ENCODE measurements around the gene USP26.

- PRO-cap = no peak
Observed at GRCh38 chrX:130494844-130495211, 93.0 kb downstream of the RBMX2 start.

- PRO-cap = no peak
Observed at GRCh38 chrX:130532883-130533184, 131.0 kb downstream of the RBMX2 start.

DNA sequence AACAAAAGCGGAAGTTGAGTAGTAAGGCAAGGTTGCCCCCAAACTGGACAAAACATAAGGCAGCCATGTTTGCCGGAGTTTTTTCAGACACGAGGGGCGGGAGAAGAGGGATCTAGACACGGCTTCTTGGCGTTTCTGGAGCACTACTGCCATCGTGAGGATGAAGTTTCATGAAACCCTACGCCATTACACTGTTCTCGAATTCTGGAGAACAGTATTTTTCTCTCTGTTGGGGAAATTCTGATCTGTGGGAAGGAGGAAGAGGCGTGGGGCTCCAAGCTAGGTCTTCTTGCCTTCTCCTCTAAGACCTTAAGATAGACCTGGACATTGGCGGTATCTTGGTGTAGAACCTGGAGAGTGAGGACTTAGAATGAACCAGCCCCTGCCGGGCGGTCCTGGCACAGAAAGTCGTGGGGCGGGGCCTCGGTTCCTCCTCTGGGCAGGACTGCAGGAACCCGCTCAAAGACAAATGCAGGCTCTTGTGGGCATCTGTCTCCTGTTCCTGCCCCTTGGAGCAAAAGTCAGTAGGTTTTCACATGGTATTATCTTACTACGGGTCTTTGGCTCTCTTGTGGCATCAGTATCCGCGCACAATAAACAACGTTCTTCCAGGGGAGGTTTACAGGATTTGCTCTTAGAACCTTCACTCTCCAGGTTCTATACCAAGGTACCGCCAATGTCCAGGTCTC lies 160.5 kb downstream of the OR13H1 start:
- PRO-cap = no peak

DNA sequence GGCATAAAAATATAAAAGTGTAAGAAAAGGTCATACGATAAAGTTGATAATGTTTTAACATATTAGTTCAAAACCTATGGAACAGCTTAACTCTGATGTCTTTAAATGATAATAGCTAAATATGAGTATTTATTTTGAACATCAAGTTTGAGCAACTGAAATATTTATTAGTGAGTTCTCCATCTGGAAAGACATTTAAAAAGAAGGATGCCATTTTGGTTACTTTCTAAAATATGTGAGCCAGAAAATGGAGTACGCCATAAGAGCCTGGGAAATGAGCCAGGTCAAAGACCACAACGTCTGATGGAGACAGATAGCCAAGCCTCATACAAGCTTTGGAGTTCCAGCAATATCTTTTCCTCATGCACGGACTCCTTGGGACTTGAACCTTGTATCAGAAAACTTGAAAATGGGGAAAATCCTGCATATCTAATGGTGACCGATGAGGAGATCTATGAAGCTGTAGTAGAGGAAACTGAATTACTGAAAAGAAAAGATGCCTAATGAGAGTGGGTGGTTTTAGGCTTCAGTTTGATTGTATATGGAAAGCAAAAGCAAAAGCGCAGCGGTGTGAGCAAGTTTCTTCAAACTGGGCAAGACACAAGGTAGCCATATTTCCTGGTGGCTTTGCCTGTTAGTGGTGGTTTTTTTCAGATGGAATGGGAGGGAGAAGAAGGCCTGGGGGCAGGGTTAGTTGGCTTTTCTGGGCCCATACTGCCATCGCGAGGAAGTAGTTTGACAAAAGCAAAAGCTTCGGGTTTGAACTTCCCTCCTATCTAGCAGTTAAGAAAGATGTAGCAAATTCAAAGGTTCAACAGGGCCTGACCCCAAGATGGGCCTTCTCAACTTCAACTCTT lies 210.2 kb upstream of the STK26 start:
- PRO-cap = no peak

DNA sequence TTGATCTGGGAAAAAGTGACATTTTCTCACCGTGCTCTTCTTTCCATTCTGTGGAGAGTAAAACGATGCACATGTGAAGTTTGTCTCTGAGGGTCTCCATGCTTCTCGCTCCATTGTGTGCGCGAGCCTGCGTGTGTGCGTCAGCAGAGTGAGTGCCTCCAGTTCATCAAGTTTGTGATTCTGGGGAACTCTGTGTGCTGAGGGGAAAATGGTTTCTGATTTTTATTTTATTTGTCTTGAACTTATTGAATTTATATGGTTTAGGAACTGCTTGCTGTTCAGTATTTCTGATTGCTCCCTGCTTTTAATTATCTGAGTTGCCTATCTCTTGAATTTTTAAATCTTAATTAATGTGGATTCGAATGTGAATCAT lies 2.0 kb downstream of the STK26 start:
- PRO-cap = bidirectional peak, plus-strand start at position 165 of the sequence, minus-strand start at position 137 of the sequence

- PRO-cap = no peak
Observed at GRCh38 chrX:132413511-132414016, 75.3 kb downstream of the MBNL3 start.

- PRO-cap = no peak
Observed at GRCh38 chrX:132416916-132417332, 71.9 kb downstream of the MBNL3 start.

GRCh38 chrX:132751023-132751890 lies 207.2 kb downstream of the HS6ST2 start:
- PRO-cap = no peak

DNA sequence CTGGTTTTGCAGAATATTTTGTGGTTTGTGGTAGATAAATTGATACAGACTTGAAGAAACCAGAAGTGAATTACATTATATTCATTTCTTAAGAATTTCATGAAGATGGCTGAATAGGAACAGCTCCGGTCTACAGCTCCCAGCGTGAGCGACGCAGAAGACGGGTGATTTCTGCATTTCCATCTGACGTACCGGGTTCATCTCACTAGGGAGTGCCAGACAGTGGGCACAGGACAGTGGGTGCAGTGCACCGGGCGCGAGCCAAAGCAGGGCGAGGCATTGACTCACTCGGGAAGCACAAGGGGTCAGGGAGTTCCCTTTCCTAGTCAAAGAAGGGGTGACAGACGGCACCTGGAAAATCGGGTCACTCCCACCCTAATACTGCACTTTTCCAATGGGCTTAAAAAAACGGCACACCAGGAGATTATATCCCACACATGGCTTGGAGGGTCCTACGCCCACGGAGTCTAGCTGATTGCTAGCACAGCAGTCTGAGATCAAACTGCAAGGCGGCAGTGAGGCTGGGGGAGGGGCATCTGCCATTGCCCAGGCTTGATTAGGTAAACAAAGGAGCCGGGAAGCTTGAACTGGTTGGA lies 51.2 kb upstream of the HS6ST2 start:
- PRO-cap = unidirectional peak, plus-strand start at position 283 of the sequence; unidirectional peak, minus-strand start at position 480 of the sequence

DNA sequence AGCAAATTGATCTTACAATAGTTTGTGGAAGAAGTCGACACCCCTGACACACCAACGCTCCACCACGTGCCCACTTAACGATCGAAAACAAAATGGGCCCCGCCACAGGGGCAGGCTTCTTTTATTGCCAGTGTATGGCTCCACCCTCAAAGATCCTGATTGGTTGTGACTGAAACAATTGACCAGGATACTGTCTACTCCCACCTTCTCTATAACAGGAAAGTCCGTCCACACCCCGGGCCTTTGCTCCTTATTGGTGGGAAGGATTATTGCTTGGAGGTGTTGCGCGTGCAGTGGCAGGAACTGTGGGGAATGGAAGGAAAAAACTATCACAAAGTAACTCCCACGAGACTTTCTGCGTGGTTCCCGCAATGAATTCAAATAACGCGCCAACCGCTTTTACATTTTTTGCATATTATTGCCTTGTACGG lies at the start of gene USP26:
Gene USP26 (minus strand): TSS at position 96 of the 431 bp plus-strand sequence.
- PRO-cap = no peak

DNA sequence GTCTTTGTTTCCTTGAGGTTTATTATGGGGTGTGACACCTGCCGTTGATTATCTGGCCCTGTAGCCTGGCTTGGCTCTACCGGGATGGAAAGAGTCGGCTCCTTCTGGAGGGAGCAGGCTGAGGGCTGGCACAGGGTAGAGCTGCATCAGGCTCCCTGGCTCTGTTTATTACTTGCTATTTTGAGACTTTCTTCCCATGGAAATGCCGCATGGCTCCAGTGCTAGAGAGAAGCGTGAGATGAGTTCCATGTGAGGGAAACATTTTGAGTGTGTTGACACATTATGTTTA lies 80.7 kb upstream of the GPC4 start:
- PRO-cap = no peak

GRCh38 chrX:134000117-134000540 lies 14.7 kb upstream of the GPC3 start:
- PRO-cap = no peak

DNA sequence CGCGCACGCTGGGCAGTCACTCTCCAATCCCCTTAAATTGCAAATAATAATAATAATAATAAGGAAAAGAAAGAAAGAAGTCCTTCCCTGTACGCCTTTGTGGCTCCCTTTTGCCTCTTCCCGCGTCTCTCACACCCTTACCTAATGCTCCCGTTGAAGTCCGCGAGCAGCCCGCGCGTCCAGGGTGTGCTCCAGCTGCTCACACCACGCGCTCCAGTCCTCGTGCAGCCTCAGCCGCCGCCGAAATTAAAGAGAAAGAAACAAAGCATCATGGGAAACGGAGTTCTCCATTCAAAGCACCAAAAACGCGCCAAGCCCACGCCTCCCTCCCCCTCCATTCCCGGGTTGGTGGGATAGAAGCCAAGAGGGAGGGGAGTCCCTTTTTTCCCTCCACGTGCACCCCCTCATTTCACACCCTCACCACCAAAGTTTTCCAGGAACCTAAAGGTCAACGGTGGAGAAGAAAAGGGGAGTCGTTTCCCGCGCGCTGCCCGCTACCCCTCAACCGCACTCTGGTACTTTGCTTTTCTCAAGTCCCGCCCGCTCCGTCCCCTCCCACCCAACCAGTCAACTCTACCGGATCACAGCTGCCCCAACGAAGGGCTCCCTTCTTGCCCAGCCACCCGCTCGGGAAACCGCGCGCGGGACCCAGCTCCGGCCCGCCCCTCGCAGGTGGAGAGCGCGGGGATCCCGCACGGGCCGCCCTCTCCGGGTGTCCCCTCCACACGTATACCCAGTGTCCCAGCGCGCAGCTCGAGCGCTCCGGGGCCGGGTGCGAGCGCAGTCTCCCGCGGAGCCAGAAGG lies 65.3 kb upstream of the CCDC160 start:
- PRO-cap = no peak

- PRO-cap = no peak
Observed at GRCh38 chrX:134537399-134538136, 77.6 kb downstream of the HPRT1 start.

DNA sequence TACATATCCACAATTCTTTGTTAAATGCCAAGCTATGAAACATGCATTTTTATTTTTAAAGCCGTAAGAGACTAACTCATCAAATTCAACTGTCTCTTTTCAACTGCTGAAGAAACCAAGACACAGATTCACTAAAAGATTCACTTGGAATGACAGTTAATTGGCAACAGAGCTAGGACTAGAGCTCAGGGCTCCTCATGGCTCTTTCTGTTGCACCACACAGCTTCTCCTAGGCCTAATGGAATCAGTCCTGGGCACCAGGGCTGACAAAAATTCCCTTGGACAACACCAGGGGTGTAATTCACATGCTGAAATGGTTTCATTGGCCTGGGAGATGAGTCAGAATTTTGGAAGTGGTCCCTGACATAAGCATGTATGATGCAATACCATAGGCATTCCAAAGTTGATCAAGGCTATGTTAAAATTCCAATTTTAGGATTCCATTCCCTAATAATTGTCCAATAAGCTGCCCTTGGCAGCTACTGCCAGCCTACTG lies 54.4 kb downstream of the PLAC1 start:
- PRO-cap = no peak

DNA sequence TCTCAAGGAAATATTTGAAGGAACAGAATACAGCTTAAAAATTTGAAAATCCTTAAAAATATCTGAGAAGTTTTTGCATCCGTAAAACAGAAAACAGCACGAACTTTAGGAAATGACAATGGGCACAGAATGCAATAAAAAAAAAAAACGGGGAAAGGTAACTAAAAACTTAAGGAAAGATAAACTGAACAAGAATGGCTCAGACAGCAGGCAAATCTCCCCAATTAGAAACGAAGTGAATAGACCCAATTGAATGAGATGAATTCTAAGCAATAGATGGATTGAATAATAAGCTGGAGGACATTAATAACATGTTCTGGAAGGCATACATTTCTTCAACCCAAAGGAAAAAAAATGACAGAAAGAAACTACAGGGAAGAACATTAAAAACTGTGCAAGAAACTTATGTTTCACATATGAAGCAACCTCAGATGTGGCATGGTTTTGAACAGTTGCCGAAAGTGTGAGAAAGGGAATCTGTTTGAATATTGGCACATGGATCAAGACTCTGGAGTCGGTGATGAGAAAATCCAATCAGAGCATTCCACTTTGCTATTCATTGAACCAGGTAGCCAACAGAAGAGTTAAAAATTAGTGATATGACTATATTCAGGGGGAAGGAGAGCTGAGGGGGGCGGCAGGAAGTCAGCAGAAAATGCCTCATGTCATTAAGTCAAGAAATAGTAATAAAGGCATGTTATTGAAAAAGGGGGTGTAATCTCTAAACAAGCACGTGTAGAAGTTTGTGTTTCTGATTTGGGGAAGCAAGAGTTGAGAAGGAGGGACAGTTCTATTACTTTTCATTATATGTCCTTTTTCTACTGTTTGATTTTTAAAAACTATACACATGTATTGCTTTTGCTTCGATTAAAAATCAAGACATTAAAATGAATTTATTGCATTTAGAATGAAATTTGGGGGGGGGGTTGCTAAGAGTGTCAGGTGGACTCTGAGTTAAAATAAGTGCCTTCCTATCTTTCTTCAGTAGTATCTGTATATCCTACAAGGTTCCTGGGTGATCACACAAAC lies 1.1 kb downstream of the SMIM10 start:
- PRO-cap = no peak

GRCh38 chrX:135096882-135097574 lies 1.5 kb downstream of the SMIM10L2B start:
- PRO-cap = bidirectional peak, plus-strand start at chrX:135097474, minus-strand start at chrX:135097193

DNA sequence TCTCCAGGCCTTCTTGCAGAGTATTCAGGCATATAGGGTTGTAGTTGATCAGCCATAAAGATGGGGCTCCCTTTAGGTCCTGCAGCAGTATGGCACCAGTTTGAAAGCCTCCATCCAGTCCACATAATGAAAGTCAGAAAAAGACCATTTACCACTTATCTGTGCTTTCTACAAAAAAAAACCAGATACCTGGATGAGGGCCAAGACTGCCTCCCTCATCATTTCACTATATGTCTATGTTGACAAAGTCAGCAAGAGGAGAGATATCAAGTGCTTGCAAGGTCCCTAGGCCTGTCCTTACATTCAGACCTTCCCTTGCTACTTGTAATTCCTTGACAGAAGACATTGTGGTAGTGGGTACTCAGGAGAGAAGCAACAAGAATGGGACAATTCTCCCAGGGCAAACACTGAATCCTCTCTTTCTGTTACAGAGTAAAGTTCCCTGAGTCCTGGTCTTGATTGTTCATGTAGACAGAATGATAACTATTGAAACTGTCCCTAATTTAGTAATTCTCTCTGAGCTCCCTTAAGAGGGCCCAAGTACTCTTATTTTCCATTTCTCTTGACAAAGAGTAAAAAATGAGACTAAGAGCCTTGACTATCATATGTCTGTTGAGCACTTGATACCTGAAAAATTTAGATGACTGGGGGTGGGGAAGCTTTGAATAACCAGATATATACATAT lies 22.9 kb upstream of the ETDC start:
- PRO-cap = no peak

GRCh38 chrX:135360142-135360957 lies 15.8 kb downstream of the ZNF449 start:
- PRO-cap = no peak

GRCh38 chrX:136066768-136067702 lies 81.8 kb downstream of the SLC9A6 start:
- PRO-cap = no peak